NT2/D1 (cell line): ENCODE data around the genes LCE1B and S100A3.

GRCh38 chr1:151458183-151459023 is 891 bp downstream of the POGZ start:
- RRBS, 2 experiments: under 1% methylated on average over 17 of the region's 110 CpGs

DNA sequence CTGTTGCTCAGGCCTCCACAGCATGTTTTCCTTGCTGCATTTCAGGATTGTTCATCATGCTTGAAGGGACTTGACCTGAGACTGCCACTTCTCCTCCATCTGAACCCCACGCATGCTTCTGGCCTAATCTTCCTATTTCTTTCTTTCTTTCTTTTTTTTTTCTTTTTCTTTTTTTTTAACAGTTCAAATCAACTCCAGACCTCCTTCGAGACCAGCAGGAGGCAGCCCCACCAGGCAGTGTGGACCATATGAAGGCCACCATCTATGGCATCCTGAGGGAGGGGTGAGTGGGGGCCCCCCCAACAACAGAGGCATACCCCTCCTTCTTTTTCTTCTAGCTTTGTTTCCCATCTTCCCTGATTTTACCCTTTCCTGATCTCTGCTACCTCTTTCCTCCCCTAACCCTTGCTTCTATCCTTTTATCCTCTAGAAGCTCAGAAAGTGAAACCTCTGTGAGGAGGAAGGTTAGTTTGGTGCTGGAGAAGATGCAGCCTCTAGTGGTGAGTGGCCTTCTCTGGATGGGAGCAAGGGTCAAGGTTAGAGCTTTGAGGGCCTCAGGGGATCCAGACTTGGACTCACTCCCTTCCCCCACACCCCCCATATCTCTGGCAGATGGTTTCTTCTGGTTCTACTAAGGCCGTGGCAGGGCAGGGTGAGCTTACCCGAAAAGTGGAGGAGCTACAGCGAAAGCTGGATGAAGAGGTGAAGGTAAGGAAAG is 9.0 kb downstream of the CGN start:
- RRBS, 2 experiments: no CpG with 5 or more reads among the region's 5 CpGs

- RRBS, 2 experiments: no CpG with 5 or more reads among the region's 6 CpGs
These were observed 13.4 kb upstream of the TUFT1 start for GRCh38 chr1:151526627-151527207.

- RRBS, 2 experiments: 95% methylated on average over 4 of the region's 15 CpGs
These were observed 10.9 kb upstream of the TUFT1 start for GRCh38 chr1:151529067-151529804.

- RRBS, 2 experiments: no CpG with 5 or more reads among the region's 7 CpGs
These were observed 7.2 kb downstream of the TUFT1 start for GRCh38 chr1:151547031-151548000.

DNA sequence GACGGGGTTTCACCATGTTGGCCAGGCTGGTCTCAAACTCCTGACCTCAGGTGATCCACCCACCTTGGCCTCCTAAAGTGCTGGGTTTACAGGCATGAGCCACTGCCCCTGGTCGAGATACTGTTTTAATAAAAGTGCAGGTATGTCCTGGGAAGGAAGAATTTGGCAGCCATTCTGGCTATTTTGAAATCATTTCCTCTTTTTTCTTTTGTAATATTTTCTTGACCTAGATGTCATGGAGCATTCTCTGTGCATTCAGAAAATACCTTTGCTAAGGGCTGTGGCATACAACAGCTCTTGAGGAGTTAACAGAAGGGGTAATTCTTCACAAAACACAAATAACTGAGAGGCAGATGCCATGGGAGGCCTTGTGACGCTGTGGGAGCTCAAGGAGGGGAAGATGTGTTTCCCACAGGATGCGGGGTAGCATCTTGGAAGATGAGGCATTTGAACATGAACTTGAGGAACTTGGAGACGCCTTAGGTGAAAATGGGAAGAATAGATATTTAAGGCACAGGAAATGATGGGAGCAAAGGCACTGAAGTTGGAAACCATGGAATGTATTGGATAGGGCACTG is 19.0 kb downstream of the TUFT1 start:
- RRBS, 2 experiments: no CpG with 5 or more reads among the region's 5 CpGs

- RRBS, 2 experiments: no CpG with 5 or more reads among the region's 17 CpGs
These were observed 1.5 kb downstream of the SNX27 start for GRCh38 chr1:151613229-151613906.

- RRBS, 2 experiments: no CpG with 5 or more reads among the region's 3 CpGs
These were observed 18.6 kb downstream of the RIIAD1 start for GRCh38 chr1:151739711-151740440.

- RRBS, 2 experiments: no CpG with 5 or more reads among the region's 14 CpGs
These were observed 6.8 kb upstream of the C2CD4D start for GRCh38 chr1:151846124-151847208.

- RRBS, 2 experiments: no CpG with 5 or more reads among the region's 2 CpGs
These were observed at the start of gene LCE1B for GRCh38 chr1:152811560-152812150. Gene LCE1B, plus strand, starts transcription at chr1:152811971.

- RRBS, 2 experiments: 90 to 97% methylated on average over 5 of the region's 31 CpGs
These were observed 20.0 kb downstream of the PGLYRP3 start for GRCh38 chr1:153292477-153293514.

- RRBS, 2 experiments: no CpG with 5 or more reads among the region's 11 CpGs
These were observed at the start of gene S100A3 for GRCh38 chr1:153548926-153549656. Gene S100A3, minus strand, starts transcription at chr1:153549258.

GRCh38 chr1:153614022-153615140 is 1.4 kb upstream of the S100A16 start:
- RRBS, 2 experiments: no CpG with 5 or more reads among the region's 6 CpGs

DNA sequence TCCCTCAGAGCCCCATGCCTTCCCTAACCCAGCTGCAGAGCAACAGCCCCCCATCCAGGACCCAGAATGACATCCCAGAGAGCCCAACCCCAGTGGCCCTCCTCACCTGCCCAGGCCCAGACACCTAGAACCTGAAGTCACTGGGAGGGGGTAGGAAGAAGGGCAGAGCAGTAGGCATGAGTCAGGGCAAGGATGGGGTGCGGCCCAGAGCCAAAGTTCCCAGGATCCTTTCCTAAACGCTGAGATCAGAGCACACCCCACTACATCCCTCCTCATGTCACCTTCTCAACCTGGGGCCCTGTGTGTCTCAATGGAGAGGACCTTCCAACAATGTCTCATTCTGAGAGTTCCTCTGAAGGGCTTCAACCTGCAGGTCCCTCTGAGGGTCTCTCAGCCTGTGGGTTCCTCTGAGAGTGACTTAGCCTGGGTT is 958 bp upstream of the S100A14 start:
- RRBS, 2 experiments: no CpG with 5 or more reads among the region's 2 CpGs

DNA sequence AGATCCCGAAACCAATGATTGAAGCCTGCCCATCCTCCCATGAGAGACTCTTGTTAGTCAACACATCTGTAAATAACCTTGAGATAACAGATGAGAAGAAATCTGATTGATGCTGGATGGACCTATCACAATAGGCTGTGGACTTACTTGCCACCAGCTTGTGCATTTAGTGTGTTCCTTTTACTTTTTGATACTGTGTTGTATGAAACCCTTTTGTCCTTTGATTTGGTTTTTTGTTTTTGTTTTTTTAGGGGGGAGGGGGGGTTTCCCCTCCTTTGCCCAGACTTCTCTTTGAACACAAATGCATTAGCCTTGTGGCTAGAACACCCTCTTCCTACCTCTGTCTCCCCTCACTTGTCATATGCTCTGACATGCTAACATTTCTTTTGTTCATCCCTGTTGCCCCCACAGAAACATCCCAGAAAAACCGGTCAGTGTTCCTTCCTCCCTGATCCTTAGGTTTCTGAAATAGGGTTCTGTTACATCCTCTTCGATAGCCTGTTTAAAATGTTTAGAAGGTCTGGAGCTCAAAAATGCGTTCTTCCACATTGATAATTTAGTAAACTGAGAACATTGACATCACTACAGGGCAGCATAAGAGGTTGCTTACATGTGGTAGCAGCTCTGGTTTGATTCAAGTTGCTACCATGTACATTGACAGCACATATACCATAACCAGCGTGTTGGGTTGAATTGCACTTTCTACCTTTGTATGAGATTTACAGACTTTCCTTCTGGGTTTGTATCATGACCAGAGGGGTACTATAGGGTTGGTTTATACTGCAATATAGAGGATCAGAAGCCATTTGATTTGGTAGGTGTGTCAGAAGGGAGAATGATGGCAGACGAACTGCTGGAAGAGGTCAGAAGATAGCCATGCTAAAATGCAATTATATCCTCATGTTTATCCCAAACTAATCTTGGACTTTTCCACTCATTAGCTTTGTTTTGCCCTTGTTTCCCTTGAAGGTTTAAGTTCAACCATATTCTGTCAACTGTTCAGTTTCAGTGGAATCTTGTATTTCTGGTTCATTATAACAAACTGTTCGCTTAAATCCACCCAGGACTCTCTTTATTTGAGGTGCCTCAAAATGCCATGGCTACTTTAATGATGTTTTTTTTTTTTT is 11.7 kb downstream of the CHTOP start:
- RRBS, 2 experiments: no CpG with 5 or more reads among the region's 7 CpGs

DNA sequence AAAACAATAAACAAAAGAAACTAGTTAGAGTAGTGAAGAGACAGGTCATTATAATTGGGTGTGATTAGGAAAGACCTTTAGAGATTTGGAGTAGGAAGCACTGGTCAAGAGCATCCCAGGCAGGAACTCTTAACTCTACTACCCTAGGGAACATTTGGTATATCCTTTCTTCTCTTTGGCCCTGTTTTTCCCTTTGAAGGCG is 3.2 kb downstream of the INTS3 start:
- RRBS, 2 experiments: no CpG with 5 or more reads among the region's 1 CpG

- RRBS, 2 experiments: no CpG with 5 or more reads among the region's 4 CpGs
These were observed 12.6 kb downstream of the INTS3 start for GRCh38 chr1:153740422-153740958.

- RRBS, 2 experiments: no CpG with 5 or more reads among the region's 2 CpGs
These were observed 6.9 kb upstream of the SLC27A3 start for GRCh38 chr1:153768209-153768747.

DNA sequence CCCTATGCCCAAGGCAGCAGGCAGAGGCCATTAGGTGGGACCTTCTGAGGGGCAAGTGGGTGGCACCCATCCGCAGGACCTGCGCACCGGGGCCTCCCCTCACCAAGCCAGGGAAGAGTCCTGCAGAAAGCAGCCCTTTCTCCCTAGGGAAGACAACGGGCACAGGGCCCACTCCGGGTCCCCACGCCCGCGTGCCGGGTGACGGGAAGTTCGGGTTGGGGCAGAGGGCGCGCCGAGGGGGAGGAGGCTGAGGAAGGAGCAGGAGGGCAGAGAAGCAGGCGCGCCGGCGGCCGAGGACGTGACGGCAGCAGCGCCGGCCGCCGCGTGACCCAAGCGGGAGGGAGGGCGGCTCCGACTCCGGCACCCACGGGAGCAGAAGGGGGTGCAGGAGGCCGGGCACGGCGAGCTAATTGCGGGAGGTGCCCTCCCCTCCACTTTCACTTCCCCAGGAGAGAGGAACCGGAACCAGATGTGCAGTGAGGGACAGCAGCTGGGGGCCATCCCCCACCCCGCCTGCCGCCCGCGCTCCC is 730 bp downstream of the DENND4B start:
- RRBS, 2 experiments: 2 to 3% methylated on average over 20 to 21 of the region's 40 CpGs